Vein endothelial cell (primary cell): ENCODE measurements around the gene CPLANE1.

GRCh38 chr5:33642167-33642552, 201.4 kb downstream of the TARS1 start:
- CAGE, long polyA plus RNA = no peak

DNA sequence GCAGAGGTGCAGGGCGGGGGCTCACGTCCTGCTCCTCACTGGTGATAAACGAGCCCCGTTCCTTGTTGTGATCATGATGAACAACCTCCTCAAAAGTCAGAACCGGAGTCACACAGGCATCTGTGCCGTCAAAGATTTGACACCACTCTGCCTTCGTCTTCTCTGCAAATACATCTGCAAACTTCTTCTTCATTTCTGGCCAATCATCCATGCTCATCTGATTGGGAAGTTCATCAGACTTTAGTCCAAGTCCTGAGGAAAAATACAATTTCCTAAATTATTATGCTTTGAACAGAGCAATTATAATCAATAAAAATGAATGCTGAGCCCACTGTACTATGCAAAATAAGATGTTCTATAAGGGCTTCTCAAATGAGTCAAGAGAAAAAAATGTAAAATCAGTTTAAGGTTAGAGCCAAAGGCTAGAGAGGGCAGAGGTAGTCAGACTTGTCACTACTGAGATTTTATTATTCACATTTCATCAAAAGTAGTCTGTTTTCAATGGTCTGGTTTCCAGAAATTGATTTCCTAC, 4.8 kb upstream of the SLC45A2 start:
- CAGE, long polyA plus RNA = no peak

GRCh38 chr5:34008985-34009267, 1.1 kb upstream of the AMACR start:
- CAGE, long polyA plus RNA = no peak

- CAGE, long polyA plus RNA = no peak
These were observed 20.3 kb upstream of the C1QTNF3 start for GRCh38 chr5:34063176-34063792.

- CAGE, long polyA plus RNA = no peak
These were observed 170.1 kb upstream of the RAI14 start for GRCh38 chr5:34485934-34486528.

DNA sequence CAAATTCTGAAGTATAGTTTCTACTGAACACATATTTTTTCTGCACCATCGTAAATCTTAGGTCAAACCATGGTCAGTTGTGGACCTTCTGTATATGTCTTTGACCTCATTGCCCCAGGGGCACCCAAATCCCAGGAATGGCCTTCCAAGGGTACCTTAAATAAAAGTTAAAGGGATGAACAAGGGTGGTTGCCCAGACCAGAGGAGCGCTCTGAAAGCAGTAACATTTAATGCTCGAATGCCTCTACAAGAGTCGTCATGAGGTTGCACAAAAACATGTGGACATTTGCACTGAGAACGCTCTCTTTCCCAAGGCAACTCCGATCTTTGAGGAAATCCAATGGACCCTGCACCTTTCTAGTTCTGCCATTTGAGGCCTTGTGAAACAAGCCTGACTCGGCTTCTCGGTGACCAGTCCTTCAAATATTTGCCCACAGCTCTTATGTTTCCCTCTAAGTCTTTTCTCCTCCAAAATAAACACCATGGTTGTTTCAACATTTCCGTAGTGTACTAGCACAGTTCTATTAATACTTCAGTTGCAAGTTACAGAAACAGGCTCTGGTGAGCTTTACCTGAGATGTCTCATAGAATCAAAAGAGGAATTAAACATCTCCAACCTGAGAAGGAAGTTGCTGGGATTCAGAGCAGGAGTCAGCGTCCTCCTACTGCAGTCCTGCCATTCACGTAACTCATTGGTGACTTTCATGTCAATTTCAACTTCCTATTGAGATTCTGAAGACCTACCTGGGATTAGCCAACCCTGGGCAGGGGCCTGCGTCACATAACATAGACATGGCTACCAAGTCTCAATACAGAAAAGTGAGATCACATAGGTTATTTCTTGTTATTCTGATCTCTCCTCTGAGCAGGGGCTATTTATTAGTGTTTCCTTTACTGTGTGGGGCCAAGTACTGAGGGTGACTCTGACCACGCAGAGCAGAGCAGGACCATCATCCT, 168.8 kb upstream of the RAI14 start:
- CAGE, long polyA plus RNA = no peak

DNA sequence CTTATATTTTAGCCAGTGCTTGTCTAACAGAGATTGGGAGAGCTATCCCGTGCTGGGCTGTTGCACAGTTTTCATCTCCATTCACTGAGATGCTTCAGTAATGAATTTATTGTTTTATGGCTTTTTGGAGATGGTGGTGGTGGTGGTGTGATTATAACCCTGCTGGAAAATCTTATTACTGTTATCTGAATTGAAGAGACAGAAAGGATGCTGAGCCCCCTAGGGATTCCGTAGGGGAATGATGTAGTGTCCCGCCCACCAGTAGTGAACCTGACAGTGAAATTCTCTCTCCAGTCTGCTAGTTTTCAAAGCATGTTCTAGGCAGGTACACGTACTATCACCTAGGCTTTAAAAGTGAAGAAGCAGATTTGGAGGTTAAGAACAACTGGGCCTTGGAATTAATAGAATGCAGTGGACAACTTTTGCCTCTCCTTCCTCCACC, 1.9 kb downstream of the RAI14 start:
- CAGE, long polyA plus RNA = no peak

DNA sequence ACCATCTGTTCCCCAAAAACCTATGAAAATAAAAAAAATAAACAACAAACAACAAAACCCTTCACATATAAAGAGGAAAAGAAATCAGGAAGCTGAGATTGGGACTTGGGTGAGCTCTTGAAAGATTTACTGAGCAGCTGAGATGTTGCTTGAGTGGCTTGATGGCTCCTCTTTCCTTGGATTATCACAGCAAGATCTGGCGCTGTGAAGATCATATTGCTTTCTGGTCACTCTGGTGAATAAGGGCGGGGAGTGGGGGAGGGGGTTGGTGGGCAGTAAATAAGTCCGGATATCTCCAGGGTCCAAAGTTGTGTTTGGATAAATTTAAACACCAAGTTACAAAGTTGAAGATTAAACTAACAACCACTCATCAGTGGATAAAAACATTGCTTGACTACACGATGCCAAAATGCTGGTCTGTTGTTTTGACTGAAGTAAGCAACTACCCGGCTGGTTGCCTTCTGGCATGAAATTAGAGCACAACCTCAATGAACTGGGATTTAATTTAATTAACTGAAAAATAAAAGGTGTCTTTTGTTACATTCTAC, 86.5 kb upstream of the AGXT2 start:
- CAGE, long polyA plus RNA = no peak

DNA sequence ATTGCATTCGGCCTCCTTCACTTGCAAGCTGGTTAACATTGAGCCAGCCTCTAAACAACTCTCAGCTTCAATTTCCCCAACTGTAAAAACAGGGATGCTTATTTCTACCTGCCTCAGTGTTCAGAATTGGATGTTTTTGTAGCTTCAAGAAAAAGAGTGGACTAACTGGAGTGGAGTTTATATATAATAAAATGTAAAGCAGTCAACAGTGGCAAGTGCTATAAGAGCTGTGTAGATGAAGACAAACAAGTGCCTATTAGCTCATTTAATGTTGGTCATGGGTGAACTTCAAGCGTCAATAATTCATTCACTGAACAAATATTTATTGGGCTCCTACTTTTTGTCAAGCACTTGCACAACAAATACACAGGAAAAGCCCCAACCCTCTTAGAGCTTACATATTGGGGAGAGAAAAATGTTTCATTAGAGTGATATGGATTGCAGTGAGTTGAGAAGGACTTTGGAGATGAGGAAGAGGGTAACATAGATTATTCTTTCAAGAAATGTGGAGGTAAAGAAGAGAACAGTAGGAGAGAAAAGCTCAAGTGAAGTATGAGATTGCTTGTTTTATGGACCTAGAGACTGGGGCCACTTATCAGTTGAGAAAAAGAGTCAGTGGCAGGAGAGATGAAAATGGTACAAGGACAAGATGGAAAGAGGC, 25.4 kb downstream of the SPEF2 start:
- CAGE, long polyA plus RNA = no peak

DNA sequence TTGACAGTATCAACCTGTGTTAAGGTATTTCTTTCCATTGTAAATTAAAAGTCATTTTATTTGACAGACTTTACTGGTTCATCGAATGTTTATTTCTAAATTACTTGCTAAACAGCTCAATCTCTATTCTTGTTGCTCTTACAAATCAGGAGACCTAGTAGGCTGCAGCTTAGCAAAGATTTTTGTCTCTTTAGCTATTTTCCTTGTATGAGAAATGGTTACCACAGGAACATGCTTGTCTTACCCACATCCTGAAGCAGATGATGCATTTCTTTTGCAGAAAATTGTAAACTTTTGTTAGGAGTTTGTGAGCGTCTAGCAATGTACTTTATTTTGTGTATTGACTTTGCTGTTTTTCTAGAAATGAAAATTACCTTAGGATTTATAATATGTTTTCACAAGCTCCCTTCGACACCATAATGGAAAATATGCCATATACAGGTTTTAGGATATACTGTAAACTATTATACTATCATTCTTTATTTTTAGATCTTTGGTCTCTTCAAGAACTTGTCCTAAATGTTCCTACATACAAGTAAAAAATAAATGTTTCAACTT, 53.9 kb downstream of the SPEF2 start:
- CAGE, long polyA plus RNA = no peak

GRCh38 chr5:35780910-35781381, 75.7 kb upstream of the IL7R start:
- CAGE, long polyA plus RNA = no peak

GRCh38 chr5:35803100-35803582, 53.5 kb upstream of the IL7R start:
- CAGE, long polyA plus RNA = no peak

DNA sequence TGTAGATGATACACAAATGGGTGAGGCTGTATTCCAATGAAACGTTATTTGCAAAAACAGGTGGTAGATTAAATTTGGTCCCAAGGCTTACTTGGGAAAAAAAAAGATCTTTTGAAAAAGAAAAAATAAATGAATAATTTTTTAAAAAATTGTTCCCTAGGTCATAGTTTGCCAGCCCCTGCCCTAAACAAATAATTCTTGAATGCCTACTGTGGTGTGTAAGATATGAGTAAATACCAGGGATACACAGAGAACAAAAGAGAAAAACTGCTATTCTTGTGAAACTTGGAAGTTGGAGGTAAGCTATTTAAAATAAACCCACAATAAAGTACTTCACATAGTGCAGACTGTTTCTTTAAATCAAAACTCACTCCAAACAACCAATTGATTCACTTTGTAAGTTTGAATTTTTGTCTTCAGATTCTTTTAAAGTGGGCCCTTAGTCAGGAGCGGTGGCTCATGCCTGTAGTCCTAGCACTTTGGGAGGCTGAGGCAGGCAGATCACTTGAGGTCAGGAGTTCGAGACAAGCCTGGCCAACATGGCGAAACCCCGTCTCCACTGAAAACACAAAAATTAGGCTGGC, 727 bp upstream of the IL7R start:
- CAGE, long polyA plus RNA = no peak

DNA sequence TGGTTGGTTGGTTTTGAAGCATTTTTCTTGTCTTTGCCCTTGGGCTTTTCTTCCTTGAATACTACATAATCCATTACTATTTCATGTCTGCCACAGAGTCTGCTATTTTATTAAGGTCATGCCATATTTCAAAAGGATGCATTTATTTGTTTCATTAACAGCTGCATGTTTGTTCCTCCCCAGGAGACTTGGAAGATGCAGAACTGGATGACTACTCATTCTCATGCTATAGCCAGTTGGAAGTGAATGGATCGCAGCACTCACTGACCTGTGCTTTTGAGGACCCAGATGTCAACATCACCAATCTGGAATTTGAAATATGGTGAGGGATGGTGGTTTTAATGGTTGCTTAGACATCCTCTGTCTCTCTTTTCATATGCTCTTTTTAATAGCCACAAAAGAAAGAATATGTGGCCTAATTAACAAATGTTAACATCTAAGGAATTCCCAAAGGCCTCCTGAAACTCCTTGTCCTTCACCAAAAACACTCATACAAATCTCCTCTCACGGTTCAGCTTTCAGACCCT, 4.0 kb downstream of the IL7R start:
- CAGE, long polyA plus RNA = no peak

- CAGE, long polyA plus RNA = no peak
These were observed 19.7 kb downstream of the IL7R start for GRCh38 chr5:35876152-35876957.

GRCh38 chr5:35877131-35878321, 20.8 kb downstream of the IL7R start:
- CAGE, long polyA plus RNA = no peak

- CAGE, long polyA plus RNA = no peak
These were observed 41.9 kb downstream of the SLC1A3 start for GRCh38 chr5:36648346-36648610.

GRCh38 chr5:36657486-36657776, 51.0 kb downstream of the SLC1A3 start:
- CAGE, long polyA plus RNA = no peak

DNA sequence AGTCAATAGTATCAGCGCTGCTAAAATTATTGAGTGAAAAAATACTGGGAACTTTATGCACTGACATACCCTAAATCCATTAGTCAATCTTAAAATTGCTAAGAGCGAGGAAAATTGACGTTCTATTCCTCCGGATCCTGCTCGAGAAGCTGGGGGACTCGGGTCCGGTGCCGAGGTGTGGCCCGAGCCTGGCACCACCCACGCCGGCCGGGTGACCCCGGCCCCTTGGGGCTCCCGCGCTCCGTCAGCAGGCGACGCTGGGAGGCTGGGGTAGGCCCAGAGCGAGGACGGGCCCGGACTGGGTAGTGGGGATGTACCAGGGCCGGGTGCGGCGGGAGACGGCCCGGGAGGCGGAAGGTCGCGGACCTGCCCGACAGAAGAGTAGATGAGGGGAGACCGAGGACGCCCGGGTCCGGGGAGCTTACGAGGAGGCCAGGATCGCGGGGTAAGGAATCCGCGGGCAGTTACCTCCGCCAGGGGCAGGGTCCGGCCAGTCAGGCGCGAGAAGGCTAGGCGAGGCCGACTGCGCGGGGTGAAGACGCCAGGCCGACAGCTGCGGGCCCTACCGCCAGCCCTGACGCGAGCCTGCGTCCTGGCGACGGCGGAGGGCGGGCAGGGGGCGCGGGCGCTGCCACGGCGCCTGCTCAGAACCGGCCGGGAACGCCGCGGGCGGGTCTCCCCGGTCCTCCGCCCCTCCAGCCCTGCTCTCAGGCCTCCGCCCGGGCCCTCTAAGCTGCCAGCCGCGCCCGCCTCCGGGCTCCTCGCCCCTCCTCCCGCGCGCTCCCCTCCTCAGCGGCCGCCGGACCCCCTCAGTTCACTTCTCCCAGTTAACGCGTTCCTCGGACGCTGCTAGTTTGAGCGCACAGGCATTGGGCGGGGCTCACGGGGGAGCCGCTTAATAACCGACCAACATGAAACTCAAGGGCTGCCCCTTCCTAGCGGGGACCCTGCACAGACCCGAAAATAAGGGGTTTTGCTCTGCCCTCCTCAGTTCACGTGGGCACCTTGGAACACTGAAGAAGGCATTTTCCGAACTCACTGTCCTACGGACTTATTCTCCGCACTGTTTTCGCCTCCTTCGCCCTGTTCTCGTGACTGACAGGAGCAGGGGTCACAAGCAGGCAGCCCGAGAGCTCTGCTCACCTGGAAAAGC, at the start of gene CPLANE1:
Gene CPLANE1, minus strand, starts transcription at position 600 of the 1,153 bp plus-strand sequence.
- CAGE, long polyA plus RNA = no peak

DNA sequence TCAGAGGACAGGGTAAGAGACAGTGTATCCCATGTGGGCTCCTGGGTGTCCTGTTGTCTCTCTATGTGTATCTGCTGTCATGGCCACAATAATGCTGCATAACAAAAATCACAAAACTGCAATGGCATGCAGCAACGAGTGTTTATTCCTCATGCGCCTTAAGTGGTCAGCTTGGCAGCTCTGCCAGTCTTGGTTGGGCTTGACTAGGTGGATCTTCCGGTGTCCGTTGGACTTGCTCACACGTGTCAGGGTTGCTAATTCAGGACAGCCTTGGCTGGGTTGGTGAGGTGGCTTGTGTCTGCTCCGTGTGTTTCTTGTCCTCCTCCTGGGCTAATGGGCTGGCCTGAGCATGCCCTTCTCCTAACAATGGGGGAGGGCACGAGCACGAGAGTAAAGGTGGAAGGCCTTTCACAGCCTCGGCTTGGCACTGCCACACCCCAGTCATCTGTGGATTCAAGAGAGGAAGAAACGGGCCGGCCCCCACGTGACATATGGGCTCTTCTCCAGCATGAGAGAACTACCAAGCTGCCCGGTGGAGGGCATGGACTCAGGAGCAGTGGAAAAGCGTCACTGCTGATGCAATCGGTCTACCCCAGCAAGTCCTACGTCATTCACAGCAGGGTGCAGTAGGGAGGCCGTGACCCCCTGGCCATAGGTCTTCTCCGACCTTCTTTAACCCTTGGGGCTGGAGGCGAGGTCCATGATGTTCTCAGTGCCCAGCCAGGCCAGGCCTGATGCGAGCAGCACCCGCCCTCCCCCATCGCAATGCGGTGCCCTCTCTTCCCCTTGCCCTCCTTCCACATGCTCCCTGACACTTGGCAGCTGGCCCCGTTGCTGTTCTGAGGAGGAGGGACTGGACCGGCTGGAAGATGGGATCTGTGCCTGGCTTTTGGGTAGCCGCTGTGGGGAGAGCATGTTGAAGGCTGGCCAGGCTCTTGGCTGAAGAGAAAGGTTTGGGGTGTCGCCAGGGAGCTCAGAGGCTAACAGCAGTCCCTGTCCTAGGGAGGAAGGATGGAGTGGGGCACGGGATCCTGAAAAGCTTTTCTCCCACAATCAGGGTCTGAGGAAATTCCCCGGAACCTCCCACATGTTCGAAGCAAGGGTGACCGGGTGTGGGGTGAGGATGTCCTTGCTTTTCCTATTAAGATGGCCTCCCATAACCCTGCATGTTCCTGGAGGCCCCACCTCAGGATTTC, 90.0 kb downstream of the LIFR start:
- CAGE, long polyA plus RNA = no peak